Skin of body (tissue), 2 donors: ENCODE measurements around the gene ZNF69.

DNA sequence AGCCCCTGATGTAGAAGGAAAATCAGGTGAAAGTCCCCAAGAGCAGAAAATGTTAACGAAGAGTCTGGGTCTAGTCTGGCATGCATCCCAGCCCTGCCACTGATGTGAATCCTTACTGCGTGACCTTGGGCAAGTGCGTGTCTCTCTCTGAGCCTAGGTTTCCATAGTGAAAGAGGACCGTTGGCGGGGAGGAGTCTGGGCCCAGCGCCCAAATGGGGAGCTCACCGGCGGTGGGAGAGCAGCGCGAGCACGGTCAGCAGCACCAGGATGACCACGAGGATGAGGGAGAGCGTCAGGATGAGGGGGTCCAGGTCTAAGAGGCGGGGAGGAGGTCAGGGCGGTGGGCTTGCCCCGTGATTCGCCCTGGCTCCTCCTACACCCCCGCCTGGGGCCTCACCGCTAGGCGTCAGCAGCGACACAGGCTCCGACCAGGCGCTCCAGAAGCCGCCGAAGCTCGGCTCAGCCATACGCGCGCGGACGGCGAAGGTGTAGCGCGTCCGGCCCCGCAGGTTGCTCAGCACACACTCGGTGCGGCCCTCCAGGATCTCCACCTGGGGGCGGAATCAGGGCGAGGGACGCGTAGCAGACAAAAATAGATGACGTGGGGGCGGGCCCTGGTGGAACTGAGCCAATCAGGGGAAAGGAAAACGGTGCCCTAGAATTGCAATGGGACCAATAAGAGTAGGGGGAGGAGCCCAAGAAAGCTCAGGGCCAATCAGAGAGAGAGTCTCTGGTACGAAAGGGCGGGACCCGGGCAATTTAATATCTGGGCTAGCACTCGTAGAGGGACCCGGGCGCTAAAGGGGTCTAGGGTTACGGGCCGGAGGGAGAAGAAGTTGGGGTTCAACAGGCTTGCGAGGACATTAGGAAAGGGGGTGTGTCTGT is 3.2 kb downstream of the EPOR start:
- RAMPAGE, long total RNA: no peak

- RAMPAGE, long total RNA: no peak
Observed at GRCh38 chr19:11383366-11383967, 647 bp downstream of the EPOR start.

- RAMPAGE, long total RNA: no peak
Observed at GRCh38 chr19:11446649-11446935, 11.2 kb downstream of the PRKCSH start.

GRCh38 chr19:11539469-11540452 is 1.1 kb downstream of the CNN1 start:
- RAMPAGE, long total RNA: no peak

GRCh38 chr19:11574584-11575307 is 2.7 kb downstream of the ACP5 start:
- RAMPAGE, long total RNA: no peak

DNA sequence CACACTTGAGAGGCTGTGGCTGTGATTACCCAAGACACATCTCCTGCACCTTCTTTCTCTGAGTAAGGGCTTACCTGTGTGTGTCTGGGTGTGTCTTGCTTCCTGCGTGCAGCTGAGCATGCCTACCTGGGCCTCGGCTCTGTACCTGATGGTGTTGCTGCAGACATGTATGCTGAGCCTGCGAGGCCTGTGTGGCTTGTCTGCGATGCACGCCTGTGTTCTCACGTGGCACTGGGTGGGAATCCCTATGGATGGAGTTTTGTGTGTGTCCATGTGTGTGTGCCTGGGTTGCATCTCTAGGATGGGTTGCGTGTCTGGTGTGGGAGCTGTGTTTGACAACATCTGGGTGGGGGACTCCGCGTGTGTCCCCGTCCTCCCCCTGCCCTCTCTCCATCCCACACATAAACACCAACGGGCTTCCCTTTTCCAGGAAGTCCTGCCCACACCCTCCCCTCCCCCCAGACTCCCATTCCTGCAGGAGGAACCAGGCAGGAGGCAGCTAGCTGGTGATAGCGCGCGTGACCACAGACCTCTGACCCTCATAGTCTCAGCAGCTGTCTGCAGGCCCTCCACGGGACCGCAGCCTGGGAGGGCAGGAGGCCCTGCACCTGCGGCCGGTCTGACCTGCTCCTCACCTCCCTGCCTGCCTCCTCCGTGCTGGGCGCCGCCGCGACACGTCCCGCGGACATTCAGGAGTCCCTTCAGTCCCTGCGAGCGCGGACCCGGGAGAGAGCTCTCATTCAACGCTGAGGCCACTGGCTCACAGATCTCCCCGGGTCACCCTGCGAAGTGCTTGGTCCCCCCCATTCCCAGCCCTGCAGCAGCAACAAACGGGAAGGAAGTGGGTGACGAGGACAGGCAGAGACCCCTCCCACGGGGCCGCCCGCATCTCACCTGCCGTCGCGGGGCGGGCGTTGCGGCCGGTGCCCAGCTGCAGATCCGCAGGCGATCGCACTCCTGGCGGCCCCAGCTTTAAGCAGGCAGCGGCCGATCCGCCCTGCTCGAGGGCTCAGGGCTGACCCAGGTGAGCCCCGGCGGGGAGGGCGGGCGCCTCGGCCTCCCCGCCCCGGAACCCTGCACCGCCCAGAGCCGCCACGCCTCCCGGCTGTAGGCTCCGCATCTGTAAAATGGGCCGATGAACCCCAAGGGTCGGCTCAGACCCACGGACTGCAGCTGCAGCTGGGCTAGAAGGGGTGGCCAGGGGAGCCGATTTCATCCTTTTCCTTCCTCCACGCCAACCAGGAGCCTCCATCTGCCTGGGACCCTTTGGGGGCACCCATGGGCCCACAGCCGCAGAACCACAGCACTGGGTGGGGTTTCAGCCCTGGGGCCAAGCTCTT is 975 bp upstream of the ACP5 start:
- RAMPAGE, long total RNA: no peak

DNA sequence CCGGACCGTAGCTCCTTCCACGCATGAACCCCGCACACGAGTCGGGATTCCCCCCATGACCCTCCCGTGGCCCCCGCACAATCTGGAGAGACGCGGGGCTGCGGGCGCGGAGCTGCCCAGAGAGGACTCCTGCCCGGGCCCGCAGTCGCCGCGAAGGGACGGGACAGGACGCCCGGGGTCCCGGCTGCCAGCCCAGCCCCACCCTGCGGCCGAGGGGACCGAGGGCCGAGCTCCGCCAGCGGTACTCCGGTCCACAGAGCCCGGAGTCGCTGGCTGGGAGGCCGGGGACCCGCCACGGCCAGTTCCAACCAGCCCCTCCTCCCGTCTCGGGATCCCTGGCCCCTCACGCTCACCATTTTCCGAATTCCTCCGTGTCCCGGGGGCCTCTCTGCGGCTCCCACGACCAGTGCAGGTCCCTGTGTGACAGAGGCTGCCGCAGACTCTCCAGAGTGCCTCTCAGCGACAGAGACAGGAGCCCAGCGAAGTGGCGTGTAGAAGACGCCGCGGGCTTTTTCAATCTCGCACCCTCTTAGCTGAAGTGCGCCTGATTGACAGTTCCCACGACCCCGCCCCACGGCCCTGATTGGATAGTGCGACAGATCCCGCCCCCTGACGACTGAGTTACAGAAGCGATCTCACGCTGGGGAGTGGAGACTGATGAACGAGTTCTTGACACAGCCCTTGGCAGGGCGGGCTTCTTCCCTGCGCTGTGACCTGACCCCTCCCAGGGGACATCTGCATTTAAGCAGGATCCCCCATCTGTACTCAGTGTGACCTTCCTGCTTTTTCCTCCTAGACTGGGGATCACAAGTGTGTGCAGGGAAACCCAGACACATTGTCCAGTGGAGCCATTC is 44.1 kb downstream of the ZNF823 start:
- RAMPAGE, long total RNA: no peak

- RAMPAGE, long total RNA: no peak
Observed at GRCh38 chr19:11736624-11737173, 2.0 kb downstream of the ZNF823 start.

- RAMPAGE, long total RNA: no peak
Observed at GRCh38 chr19:11887602-11888577, at the start of gene ZNF69. Gene ZNF69 (plus strand): TSS chr19:11887782.

- RAMPAGE, long total RNA: no peak
Observed at GRCh38 chr19:11890793-11891501, 3.4 kb downstream of the ZNF69 start.

DNA sequence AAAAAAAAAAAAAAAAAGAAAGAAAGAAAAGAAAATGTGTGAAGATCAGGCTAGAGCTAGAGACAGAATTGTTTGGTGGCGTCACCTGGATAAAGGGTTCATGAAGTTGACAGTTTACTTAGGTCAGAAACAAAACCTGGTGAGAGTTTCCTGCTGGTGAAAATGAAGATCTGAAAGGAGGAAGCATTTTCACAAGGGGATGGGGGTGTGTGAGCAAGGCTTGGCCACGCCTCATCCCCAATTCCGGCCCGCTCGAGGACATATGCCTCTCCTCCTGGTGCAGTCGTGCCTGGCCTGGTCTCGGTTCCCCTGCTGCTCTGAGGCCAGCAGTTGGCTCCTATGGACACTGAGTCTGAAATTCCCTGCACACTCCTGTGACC is 483 bp upstream of the ZNF700 start:
- RAMPAGE, long total RNA: no peak

GRCh38 chr19:12145323-12146104 is 5.4 kb upstream of the ZNF20 start:
- RAMPAGE, long total RNA: no peak

- RAMPAGE, long total RNA: no peak
Observed at GRCh38 chr19:12563899-12564550, 12.7 kb upstream of the ZNF564 start.

DNA sequence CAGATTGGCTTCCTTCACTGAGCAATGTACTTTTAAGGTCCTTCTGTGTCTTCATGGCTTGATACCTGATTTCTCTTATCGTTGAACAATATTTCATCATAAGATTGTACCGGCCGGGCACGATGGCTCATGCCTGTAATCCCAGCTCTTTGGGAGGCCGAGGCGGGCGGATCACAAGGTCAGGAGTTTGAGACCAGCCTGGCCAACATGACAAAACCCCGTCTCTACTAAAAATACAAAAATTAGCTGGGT is 4.6 kb downstream of the ZNF791 start:
- RAMPAGE, long total RNA: no peak

DNA sequence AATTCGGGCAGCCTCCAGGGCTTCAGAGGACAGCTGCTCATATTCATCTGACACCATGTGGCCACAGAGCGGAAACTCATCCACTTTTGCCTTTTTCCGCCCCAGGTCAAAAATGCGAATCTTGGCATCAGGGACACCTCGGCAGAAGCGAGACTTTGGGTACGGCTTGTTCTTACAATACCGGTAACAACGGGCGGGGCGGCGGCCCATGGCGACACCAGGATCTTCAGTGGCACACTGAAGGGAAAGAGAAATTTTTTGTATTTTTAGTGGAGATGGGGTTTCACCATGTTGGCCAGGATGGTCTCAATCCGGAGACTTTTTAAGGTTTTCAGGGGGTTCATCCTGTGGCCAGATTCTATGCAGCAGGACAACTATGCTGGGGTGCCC is 22.8 kb downstream of the MAN2B1 start:
- RAMPAGE, long total RNA: no peak

DNA sequence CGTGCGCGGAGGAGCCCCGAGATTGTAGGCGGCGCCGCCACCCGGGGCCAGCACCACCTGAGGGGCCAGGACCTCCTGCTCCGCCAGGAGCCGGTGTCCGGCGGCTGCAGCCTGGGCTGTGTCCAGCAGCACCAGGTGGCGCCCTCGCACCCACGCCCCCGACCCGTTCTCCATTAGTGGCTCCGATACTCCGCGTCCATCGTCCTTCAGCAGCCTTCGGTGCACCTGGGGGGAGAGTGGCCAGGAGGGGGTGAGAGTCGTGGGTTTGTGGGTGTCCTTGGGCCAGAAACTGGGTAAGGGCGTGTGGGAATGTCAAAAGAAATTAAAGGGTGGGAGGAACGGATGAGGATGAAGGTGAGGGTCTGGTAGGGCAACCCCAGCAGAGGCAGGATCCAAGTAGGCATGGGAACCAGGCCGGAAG is 18.4 kb downstream of the MAN2B1 start:
- RAMPAGE, long total RNA: no peak

DNA sequence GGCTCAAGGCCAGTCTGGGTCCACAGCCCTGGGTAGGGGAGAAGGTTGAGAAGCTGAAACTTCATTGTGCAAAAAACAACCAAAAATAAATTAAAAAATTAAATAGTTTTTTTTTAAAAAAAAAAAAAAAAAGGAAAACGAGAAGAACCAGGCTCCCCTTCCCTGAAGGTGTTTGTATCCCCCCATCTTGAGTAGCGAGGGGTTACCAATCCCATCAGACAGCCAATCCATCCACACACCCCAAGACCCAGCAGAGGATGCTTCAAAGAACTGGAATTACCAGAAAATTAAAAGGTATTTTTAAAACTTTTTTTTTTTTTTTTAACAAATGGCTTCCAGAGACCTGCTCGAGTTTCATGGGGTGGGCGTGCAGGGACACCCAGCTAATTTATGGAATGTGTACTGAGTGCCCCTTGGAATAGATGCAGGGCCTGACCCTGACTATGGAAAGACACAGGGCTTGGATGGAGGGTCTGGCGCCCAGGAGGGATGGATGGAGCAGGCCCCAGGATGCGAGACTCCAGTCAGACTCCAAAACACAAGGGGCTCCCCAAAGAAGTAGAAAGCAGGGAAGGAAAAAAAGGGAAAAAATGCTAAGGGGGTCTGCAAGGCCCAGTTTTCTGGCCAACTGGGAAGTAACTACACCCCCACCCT is 3.0 kb upstream of the FBXW9 start:
- RAMPAGE, long total RNA: no peak

DNA sequence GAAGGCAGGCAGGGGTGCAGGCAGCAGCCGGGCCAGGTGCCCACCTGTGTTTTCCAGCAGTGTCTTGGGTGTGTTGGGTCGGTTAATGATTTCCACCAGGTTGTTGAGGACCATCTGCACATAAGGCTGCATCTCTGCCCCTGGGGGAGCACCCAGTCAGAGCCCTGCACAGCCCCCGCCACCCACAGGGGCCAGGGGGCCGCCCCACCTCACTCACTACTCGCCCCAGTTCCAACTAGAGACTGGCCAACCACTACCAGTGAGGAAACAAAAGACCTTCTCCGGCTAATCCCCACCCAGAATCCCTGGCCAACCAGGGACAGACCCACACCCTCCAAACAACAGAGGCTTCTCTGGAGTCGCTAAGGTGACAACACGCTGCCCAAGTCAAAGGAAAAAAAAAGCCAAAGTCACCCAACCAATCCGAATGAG is 6.4 kb upstream of the FBXW9 start:
- RAMPAGE, long total RNA: no peak

- RAMPAGE, long total RNA: no peak
Observed at GRCh38 chr19:12703211-12703977, 7.0 kb upstream of the FBXW9 start.

DNA sequence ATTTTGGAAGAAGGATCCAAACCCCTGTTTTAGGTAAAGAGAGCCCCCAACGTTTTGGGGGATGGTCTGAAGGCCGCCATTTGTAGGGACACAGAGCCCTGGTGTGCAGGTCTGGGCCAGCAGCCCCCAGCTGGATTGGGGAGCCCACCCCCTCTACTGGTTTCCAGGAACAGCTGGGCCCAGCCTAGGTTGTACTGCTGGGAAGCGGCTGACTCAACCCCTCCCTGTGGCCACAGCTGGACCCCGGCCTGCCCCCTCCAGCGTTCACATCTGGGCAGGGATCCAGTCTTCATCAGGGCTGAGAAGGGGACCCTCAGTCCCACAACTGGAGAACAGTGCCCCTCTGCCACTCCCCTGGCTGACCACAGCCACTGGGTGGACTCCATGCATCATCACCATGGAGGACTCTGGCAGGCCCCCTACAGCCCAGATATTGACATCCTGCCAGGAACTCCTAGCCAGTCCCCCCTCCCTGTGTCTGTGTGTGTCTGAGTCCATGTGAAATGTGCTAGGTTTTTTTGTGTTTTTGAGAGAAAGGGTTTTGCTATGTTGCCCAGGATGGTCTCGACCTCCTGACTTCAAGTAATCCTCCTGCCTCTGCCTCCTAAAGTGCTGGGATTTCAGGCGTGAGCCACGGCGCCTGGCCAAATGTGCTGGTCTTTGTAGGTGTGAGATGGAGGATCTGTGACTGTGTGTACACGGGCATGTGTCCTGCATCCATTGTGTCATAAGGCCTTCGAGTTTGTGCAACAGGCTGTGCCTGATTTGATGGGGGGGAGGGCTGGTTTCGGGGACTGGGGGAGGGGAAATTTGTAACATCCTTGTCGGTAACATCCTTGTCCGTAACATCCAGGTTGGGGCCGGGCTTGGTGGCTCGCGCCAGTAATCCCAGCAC is 3.9 kb upstream of the HOOK2 start:
- RAMPAGE, long total RNA: no peak